ENCODE measurements around the genes FLNA, RPL10 and UBL4A.

- PRO-cap: bidirectional peak, plus-strand start at chrX:154094917, minus-strand start at chrX:154094646; unidirectional peak, plus-strand start at chrX:154094983
Measured at GRCh38 chrX:154094487-154095176, 2.9 kb downstream of the MECP2 start.

DNA sequence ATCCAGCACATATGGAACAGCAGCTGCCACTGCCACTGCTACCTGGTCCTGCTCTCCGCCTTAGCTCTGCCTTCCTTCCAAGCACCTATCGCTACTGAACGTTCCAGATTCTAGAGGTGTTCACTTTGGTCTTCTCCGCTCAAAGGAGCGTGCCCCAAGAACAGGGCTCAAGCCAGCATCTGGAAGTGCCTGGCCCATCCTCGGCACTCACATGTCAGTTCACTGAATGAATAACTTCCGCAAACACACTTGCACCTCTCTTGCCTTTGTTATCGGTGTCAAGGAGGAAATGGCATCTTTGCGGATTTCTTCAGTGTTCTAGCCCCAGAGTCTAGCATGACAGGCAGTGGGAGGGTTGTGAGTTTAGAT lies 17.4 kb upstream of the MECP2 start:
- PRO-cap: no peak

DNA sequence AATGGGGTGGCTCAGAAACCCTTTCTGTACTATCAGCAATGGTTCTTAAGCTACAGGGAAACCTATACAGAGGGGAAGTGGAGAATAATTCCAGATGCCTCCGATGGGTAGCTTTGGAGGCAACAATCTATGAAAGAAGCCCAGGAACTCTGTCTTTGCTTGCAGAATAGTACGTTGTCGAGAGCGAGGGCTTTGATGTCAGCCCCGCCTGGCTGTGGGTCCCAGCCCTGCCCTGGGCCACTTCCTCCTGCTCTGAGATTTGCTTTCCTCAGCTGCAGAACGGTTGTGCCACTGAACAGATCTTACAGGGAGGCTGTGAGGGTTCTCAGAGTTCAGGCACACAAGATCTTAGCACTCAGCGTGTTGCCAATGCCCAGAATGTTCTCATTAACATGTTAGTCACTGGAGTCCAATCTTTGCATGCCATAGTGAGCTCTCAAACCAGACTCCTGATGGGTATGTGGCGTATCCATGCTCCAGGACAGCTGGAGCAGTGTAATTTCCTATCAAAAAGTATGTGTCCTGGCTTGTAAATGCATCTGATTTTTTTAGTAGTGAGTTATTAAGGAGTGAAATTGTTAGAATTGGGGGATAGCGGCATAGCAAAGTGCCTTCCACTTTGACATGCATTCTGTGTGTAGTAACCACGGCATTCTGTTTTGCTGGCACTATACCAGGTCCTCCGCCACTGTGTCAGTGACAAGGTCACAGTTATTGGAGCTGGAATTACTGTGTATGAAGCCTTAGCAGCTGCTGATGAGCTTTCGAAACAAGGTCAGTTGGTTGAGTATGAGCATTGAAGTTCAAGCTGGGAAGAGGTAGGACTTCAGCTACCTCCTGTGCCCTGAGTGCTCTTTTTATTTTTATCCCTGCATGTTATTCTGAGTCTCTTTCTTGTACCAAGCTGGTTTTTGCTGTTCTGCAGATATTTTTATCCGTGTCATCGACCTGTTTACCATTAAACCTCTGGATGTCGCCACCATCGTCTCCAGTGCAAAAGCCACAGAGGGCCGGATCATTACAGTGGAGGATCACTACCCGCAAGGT lies 31.6 kb downstream of the TKTL1 start:
- PRO-cap: unidirectional peak, plus-strand start at position 294 of the sequence; unidirectional peak, minus-strand start at position 692 of the sequence

DNA sequence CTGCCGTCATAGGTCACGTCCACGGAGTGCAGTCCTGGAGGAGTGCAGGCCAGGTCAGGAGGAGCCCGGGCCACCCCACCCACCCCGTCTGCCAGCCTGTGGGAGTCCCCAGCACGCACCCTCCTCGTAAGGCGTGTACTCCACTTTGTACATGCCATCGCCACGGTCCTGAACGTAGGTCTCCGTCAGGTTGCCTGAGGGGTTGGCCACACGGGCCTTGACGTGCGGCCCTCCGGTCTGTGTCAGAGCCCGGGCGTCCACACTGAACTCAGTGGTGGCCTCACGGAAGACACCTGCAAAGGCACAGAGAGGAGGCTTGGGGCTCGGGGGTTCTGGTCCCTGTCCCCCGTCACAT lies 14.8 kb downstream of the FLNA start:
- PRO-cap: no peak

DNA sequence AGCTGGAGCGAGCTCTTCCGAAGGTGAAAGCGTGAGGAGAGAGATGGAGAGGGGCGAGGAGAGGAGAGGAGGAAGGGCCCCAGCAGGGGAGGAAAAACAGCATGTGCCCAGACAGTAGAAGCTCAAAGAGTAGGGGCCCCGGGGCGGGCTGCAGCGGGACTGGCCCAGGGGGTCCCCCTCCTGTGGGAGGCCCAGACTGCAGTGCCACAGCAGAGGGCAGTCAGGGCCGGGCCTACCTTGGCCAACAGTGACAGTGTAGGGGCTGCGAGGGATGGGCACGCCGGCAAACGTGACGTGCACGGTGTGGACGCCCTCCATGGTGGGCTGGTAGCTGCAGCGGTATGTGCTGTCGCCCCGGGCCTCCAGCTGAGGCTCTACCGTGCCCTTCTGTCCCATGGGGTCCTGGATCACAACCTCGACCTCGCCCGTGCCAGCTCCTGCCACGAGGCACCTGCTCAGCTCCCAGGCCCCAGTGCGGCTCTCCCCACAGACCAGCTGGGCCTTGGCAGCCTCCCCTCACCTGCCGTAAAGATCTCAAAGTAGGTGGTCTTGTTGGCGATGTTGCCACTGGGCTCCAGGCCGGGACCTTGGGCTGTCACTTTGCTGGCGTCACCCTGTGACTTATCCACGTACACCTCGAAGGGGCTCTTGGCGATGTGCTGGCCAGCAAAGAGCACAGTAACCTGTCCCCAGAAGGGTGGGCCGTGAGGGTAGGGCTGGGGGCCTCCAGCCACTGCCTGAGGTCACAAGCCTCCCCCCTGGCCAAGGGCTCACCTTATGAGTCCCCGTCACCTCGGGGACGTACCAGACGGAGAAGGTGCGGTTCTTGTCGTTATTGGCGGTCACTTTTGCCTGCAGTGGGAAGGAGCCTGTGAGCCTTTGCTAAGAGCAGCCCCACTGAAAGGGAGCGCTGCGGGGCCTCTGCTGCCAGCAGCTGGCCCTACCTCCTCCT lies 8.4 kb downstream of the FLNA start:
- PRO-cap: no peak

- PRO-cap: no peak
Measured at GRCh38 chrX:154370248-154370522, 4.2 kb downstream of the FLNA start.

- PRO-cap: bidirectional peak, plus-strand start at chrX:154374595, minus-strand start at chrX:154374603; bidirectional peak, plus-strand start at chrX:154374941, minus-strand start at chrX:154374638
Measured at GRCh38 chrX:154374013-154375467, at the start of gene FLNA. Gene FLNA (minus strand): TSS chrX:154374634.

DNA sequence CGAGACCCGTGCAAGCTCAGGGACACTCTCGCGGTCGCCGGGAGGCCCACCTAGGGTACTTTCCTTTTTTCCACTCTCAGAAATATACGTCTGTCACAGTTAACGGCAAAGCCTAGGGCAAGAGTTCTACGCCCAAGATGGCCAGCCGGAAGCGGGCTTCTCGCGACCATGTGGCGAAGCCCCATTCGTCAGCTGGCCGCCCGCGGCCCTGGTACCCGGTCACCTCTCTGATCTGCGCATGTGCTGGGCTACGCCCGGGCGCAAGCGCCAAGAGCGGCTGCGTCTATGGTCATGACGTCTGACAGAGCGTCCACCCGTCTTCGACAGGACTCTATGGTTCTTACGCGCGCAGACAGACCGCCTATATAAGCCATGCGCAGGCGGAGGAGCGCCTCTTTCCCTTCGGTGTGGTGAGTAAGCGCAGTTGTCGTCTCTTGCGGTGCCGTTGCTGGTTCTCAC lies at the start of gene RPL10:
Gene RPL10, plus strand, starts transcription at position 393 of the 459 bp plus-strand sequence.
- PRO-cap: bidirectional peak, plus-strand start at position 393 of the sequence, minus-strand start at position 226 of the sequence

GRCh38 chrX:154399546-154400398 lies 1.6 kb downstream of the RPL10 start:
- PRO-cap: no peak

DNA sequence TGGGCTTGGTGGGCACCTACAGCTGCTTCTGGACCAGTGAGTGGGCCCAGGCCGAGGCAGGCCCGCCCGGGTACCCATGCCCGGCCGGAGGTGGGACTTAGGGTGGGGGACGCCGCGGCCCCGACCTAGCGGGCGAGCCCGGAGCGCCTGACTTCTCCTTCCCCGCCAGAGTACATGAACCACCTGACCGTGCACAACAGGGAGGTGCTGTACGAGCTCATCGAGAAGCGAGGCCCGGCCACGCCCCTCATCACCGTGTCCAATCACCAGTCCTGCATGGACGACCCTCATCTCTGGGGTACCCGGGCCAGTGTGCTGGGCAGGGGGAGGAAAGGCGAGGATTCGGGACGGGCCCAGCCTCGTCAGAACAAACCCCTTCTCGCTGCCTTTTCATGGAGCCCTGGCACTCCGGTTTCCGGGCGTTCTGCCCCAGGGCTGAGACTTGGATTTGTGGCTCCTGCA lies 609 bp downstream of the TAFAZZIN start:
- PRO-cap: unidirectional peak, minus-strand start at position 198 of the sequence

DNA sequence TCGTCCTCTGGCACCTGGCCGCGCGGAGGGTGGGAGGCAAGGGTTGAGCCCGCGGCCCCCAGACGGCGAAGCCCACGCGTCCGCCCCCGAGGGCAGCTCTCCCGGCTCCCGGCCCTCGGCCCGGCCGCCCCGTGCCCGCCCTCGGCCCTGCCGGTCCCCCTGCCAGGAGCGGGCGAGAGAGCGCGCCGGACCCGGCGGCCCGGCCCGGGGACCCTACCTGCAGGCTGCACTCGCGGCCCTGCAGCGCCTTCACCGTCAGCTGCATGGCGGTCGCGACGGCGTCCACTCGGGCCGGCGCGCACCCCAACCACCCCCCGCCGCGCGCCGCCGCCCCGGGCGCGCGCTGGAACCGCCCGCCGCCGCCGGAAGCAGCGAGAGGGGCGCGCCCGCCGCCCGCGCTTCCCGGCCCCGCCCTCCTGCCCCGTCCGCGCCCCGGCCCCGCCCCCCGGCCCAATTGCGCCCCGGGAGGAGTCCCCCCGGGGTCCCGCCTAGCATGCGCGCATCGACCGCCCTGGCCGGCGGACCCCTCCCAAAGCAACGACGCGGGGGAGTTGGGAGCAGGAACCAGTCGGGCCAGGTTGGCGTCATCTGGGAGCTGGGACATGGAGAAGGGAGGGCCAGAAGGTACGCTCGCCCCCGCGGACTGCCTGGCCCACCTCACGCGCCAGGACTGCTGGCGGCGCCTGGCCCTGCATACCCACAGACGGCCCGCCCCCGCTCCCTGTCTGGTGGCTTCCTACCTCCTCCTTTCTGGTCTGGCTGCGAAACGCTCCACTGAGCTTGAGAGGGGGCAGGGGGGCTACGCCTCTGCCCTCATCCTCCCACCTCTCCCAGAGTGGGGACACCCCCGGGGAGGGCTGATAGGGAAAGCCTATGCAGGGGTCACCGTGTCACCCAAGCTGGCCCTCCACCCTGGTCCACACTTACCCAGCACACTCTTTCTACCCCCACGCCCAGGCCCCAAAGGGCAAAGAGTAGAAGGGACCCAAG lies at the start of gene UBL4A:
Gene UBL4A, minus strand, starts transcription at position 296 of the 990 bp plus-strand sequence.
- PRO-cap: bidirectional peak, plus-strand start at position 356 of the sequence, minus-strand start at position 321 of the sequence

GRCh38 chrX:154516343-154517241 lies 560 bp upstream of the FAM3A start:
- PRO-cap: bidirectional peak, plus-strand start at chrX:154516530, minus-strand start at chrX:154516232; bidirectional peak, plus-strand start at chrX:154517095, minus-strand start at chrX:154516986

DNA sequence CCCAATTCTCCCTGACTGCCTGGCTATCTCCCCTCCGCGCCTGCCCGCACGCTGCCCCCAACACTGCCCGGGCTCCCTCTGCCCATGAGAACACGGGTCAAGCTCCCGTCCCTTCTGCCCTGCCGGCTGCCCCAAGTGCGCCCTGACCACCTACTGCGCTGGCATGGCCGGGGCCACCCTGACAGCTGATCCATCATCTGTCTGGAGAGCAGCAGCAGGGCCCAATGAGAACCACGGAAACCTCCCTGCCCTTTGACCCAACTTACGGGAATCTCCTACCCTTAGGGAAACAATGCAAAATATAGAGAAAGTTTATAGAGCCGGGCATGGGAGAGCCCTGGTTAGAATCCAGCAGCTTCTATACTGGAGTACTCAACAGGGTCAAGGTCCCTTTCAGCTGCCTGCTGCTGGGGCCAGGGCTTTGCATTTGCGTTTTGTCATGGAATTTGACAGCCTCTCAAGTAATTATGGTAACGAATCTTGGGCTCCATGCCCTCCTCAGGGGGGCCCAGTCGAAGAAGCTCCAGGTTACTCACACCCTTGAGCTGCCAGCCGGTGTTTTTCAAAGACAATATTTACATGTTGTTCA lies 1.3 kb upstream of the FAM3A start:
- PRO-cap: no peak

DNA sequence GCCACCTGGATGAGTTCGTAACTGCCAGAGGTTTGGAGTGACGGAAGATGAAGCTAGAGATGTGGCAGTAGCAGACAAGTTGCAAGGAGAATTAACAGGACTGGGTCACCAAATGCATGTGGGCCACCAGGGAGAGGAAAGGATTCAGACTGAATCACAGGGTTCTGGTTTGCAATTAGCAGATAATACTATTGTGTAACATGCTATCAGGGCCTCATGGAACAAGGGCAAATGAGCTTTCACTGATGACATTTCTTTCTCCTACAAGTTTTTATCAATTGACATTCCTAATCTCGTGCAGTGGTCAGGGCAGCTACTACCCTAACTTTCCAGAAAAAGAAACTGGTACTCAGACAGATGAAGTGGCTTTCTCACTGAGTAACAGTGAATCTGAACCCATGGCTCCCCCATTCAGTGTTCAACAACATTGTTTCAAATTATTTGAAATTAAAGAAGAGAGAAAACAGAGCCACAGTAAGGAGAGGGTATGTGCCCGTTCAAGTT lies 21.4 kb downstream of the GAB3 start:
- PRO-cap: no peak

GRCh38 chrX:154802104-154802531 lies 3.2 kb downstream of the MPP1 start:
- PRO-cap: no peak

- PRO-cap: no peak
Measured at GRCh38 chrX:154980617-154981494, 41.7 kb downstream of the F8 start.

- PRO-cap: no peak
Measured at GRCh38 chrX:154988832-154989251, 33.7 kb downstream of the F8 start.

GRCh38 chrX:155768213-155768753 lies 112.9 kb upstream of the VAMP7 start:
- PRO-cap: no peak